Lung (tissue), 4 donors: Measurements from ENCODE around the genes PDPR and AARS1.

DNA sequence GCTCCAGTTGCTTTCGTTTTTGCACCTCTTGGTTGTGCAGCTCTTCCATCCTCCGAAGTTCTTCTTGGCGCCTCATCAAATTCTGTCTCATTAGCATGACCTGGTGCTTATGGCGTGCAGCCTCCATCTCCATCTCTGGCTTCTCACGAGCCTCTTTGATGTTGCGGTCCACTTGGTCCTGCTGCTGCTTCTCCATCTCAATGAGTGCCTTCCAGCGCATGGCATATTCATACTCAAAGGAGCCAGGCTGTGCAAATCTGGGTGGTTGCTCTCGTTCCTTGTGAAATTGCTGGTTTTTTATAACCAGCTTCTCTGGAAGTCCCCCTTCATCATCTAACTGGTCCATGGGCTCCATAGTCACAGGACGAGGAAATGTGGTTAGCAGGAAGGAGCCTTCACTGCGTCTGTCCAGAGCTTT lies 2.2 kb upstream of the NOB1 start:
- PRO-cap: no peak
- RAMPAGE, long total RNA: no peak
- RRBS: no CpG with 5 or more reads among the region's 10 CpGs

GRCh38 chr16:69822256-69822708 lies 60.1 kb downstream of the WWP2 start:
- PRO-cap: no peak
- RAMPAGE, long total RNA: no peak
- RRBS: no CpG with 5 or more reads among the region's 7 CpGs

DNA sequence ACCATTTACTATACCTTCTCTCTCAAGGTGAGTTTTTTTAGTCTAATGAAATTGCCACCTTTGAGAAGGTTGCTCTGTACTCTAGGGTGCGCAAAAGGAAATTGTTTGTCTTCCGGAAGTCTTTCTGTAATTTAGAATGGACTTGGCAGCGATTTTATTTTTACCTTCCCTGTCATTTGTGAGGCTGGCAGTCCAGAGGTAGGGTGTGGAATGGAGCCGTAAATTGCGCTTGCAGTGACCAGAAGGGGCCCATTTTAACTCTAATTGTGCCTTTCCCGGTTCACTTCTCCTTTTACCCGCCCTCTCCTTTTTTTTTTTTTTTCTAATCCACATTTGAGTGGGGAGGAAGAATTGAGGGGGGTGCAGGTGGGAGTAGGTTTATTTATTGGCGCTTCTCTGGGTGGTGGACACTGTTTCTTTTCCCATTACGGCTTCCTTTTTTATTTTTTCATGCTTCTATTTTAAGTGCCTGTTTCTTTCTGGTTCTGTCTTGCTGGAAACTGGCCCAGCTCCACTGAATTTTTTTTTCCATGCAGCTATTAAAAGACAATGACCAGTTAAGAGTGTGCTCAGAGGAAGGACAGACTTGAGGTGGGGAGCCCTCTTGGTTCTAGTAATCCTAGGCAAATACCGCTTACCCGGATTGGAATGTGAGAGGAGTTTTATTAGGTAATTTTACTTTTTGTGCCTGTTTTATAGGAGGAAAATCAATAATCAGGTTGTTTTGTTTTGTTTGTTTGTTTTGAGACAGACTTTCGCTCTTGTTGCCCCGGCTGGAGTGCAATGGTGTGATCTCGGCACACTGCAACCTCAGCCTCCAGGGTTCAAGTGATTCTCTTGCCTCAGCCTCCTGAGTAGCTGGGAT lies 89.6 kb upstream of the CLEC18A start:
- PRO-cap: no peak
- RAMPAGE, long total RNA: no peak
- RRBS: 0% methylated on average over 1 of the region's 14 CpGs

DNA sequence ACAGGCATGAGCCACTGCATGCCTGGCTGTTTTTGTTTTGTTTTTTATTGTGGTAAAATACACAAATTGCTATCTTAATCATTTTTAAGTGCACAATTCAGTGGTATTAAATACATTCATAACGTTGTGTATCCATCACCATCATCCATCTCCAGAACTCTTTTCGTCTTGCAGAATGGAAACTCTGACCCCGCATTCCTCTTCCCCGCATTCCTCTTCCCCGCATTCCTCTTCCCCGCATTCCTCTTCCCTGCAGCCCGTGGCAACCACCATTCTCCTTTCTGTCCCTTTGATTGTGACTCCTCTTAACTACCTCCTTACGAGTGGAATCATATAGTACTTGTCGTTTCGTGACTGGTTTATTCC lies 7.9 kb upstream of the CLEC18A start:
- PRO-cap: no peak
- RAMPAGE, long total RNA: no peak
- RRBS: no CpG with 5 or more reads among the region's 10 CpGs

- PRO-cap: bidirectional peak, plus-strand start at chr16:70114347, minus-strand start at chr16:70114084
- RAMPAGE, long total RNA: no peak
- RRBS: 2% methylated on average over 8 of the region's 115 CpGs
Measured at GRCh38 chr16:70113782-70115164, at the start of gene PDPR. TSS of gene PDPR (plus strand) at chr16:70114332.

DNA sequence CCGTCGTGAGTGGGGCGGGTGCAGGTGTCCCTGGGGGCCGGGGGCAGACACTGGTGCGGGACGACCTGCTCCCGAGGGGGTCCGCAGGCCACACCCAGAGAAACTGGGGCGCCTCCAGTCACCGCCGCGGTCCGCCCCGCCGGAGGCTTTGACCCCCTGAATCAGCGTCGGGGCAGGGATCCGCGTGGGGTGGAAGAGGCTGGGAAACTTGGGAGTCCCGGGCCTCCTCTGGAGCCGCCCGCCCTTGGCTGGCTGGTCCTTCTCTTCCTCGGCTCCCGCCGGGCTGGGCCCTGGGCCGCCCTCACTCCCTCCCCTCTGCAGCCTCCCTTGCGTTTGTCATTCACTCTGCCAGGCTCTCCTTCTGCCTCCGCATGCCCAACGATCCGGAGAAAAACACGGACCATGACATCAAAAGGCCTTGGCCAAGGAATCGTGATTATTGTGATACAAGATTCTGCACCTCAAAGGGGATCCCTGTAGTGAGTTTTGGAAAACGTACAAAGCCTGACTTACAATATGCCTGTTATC lies 15.0 kb downstream of the CLEC18C start:
- PRO-cap: no peak
- RAMPAGE, long total RNA: no peak
- RRBS: 1% methylated on average over 9 of the region's 33 CpGs

DNA sequence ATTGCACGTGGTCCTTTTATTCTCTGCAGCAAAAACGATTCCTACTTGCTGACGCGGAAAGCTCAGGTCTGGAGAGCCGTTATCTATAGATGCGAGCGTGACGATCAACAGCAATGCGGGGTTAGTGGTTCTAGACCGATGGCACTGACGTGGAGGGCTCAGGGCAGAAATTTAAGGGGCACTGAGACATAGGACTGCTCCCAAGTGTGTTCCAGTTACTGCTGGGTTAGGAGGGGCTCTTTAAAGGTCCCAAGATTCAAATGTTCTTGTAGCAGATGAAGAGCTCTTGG lies 596 bp upstream of the EXOSC6 start:
- PRO-cap: no peak
- RAMPAGE, long total RNA: no peak
- RRBS: no CpG with 5 or more reads among the region's 11 CpGs

- PRO-cap: no peak
- RAMPAGE, long total RNA: no peak
- RRBS: no CpG with 5 or more reads among the region's 7 CpGs
Measured at GRCh38 chr16:70283272-70283729, 6.0 kb downstream of the AARS1 start.

- PRO-cap: unidirectional peak, minus-strand start at chr16:70289506
- RAMPAGE, long total RNA: no peak
- RRBS: 13% methylated on average over 4 of the region's 47 CpGs
Measured at GRCh38 chr16:70289351-70290304, at the start of gene AARS1. TSS of gene AARS1 (minus strand) at chr16:70289506.

DNA sequence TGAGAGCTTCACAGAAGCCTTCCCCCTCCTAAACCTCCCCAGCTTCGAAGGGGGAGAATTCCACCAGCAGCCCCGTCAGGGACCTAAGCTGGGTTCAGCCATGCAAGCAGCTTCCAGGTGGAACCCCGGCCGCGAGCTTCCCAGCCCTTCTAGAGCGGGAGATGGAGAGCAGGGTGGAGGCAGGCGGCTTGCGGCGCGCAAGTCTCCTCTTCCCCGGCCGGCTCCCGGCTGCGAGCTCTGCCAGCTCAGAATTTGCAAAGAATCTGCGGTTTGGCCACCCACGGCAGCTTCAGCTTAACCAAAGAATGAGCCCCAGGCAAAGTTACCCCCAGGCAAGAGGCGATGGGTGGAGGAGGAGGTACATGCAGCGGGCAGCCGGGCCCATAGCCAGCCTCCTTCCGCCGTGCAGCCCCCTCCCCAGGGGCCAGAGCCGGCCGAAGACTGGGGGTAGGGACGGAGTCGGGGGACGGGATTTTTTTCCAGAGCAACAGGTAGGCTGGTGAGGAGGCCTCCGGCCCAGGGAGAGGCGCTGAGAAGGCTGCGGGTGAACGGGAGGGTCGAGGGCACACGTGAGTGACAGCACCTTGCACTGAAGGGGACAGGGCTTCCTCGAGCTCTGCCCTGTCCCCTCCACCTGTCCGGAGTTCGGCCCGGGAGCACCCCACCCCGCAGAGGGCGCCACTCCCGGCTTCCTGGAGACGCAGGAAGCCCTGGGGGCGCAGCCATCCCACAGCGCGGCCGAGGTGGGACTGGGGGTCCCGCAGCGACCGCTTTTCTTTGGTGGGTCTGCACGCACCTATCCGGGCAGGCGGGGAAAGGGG lies 33.9 kb downstream of the DDX19A start:
- PRO-cap: bidirectional peak, plus-strand start at position 522 of the sequence, minus-strand start at position 440 of the sequence
- RAMPAGE, long total RNA: no peak
- RRBS: 1% methylated on average over 25 of the region's 50 CpGs

- PRO-cap: bidirectional peak, plus-strand start at chr16:70381580, minus-strand start at chr16:70381351; unidirectional peak, minus-strand start at chr16:70381799
- RAMPAGE, long total RNA: no peak
- RRBS: 2% methylated on average over 20 of the region's 63 CpGs
Measured at GRCh38 chr16:70381222-70381901, 34.7 kb downstream of the DDX19A start.

- PRO-cap: no peak
- RAMPAGE, long total RNA: no peak
- RRBS: no CpG with 5 or more reads among the region's 4 CpGs
Measured at GRCh38 chr16:70428810-70429268, 10.1 kb downstream of the ST3GAL2 start.

GRCh38 chr16:70574520-70574963 lies 50.9 kb downstream of the SF3B3 start:
- PRO-cap: no peak
- RAMPAGE, long total RNA: no peak
- RRBS: no CpG with 5 or more reads among the region's 5 CpGs

GRCh38 chr16:70677531-70678173 lies 8.2 kb downstream of the MTSS2 start:
- PRO-cap: no peak
- RAMPAGE, long total RNA: no peak
- RRBS: no CpG with 5 or more reads among the region's 15 CpGs

DNA sequence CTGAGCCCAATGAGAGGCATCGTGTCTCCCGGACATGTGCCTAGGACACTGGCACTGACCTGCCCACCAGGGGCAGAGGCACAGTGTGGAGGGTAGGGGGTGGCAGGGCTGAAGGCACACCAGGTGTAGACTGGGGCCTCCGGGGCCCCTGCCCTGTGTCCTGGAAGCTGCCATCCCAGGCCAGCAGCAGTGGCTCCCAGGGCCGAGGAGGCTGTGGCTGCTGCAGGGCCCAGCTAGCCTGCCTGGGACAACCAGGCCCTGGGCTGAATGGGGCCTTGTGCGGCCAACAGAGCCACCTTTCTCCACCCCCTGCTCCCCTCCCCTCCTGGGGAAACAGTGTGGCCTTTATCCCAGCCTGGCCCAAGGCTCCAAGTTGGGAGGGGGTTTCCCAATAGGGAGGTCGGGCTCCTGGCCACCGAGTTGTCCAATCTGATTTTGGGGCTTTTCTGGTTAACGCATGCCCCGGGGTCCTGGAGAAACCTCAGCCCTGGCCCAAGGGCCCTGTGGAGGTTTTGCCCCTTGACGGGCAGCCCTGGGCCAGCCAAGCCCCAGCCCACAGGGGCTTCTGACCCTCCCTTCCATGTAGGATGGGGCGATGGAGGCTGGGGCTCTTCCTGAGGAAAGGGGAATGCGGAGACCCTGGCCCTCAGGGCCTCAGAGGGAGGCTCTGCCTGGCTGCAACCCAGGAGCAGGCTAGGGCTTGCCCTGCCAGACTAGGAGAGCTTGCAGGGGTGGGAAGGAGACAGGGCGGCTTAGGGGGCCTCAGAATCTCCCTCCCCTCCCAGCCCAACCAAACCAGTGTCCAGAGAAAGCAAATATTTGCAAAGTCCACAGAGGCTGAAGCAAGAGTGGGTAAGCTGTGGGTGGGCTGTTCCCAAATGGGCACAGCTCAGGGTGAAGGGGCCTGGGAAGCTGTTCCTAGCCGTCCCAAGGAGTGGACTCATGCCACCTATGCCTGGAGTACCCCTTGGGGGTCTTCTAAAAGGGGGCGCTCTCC lies 4.2 kb downstream of the MTSS2 start:
- PRO-cap: no peak
- RAMPAGE, long total RNA: no peak
- RRBS: 61% methylated on average over 2 of the region's 15 CpGs

DNA sequence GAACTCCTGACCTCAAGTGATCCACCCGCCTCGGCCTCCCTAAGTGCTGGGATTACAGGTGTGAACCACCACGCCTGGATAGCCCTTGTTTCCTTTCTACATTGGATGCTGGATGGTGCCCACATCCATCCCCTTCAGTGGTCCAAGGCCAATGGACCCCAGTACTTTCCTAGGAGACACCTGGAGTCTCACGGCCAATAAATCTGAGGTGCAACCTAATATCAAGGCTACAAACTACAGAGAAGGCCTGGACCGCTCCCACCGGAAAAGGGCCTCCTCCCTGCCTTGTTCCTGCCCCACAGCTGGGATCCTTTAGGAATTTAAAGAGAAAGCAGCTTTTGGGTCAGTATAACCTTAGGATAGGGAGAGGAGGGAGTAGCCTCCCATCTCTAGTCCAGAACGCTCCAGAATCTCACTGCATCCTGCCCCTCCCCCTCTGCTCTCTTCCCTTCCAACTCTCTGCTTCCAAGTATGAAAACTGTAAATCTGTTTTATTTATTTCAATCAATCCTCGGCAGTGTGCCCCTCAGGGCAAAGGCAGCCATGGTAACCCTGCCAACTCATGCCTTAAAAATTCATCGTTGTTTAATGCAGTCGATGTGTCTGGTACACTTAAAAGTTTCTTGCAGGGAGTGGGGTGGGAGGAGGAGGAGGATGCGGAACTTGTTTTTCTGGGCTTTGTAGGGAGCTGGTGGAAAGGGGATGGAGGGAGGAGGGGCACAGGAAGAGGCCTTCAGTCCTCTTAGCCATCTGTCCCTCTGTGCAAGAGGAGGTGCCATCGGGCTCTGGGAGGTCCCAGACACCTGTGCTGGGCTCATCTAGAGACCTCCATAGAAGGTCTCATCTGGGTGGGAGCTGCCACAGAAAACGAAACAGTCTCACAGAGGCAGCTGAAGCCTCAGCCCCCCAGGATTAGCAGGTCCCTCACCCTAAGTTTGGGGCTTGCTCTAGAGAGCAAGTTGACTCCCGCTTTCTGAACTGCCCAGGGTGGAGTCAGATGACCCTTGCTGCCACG lies 21.2 kb upstream of the MTSS2 start:
- PRO-cap: no peak
- RAMPAGE, long total RNA: no peak
- RRBS: no CpG with 5 or more reads among the region's 15 CpGs

DNA sequence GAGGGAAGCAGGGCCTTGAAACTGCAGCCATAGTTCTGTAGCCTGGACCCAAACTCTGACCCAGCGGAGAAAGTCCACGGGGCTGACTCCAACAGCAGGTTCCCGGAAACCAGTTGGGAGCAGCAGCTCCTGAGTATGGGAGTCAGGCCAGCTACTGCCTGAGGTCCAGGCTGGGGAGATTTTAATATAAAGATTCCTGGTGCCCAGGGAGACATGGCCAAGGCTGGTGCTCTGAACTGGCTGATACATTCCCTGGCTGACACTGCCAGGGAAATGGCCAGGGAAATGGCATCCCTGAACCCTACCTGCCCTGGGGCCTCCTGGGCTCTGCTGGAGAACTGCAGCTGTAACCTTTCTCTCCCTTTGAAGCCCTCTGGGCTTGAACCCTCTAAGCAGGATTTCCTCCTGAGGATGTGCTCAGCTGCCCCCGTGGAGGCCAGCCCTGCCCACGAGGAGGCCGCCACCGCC lies 23.8 kb upstream of the MTSS2 start:
- PRO-cap: no peak
- RAMPAGE, long total RNA: no peak
- RRBS: no CpG with 5 or more reads among the region's 7 CpGs

DNA sequence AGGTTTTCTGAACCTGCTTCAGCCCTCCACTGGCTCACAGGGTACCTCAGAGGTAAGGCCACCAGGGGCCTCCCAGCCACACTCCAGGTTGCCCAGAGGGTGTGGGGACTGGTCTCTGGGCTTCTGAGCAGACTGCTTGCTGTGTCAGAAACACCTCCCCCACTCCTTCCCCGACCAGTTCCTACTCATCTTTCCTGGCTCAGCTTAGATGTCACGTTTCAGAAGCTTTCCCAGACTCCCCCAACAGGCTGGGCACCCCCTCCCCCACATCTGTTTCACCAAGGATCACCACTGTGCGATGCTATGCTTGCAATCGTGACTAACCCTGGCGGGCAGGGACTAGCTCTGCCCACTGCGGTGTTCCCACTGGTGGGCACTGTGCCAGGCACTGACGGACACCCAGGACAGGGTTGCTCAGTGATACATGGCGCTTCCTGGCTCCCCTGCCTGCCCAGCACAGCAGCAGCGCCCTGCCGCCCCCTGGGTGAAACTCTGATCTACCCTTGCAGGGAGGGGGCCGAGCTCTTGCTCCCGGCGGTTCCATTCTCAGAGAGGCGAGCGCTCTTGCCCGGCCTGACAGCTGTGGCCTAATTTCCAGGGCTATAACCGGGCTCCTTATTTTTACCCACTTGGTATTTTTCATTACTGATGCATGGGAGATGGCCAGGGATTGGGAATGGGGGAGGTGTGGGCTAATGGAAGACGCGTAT lies 29.4 kb upstream of the MTSS2 start:
- PRO-cap: no peak
- RAMPAGE, long total RNA: no peak
- RRBS: 66% methylated on average over 5 of the region's 19 CpGs

DNA sequence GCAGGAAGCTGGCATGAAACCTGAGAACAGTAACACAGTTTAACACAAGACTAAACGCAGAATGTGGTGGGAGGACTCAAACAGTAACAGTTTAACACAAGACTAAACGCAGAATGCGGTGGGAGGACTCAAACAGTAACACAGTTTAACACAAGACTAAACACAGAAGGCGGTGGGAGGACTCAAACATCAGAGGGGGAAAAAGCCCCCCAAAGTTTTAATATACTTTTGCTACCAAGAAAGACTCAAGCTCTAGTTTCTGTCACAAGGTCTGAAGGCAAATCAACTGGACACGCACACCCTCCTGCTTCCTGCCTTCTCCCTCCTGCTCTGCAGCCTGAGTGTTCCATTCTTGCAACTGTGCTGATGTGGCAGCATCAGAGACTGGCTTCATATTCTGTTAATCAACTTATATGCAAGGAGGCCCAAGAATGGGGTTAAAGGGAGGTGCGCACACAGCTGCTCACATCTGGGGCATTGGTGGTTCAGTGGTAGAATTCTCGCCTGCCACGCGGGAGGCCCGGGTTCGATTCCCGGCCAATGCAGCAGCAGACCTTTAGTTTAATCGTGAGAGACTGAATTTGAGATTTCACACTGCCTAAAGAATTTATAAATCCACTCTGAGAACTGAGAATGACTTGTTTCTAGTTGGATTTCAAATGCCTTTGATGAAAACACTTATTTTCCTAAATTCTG lies 11.8 kb downstream of the VAC14 start:
- PRO-cap: no peak
- RAMPAGE, long total RNA: no peak
- RRBS: no CpG with 5 or more reads among the region's 13 CpGs

GRCh38 chr16:71761934-71762593 lies 37.6 kb upstream of the PHLPP2 start:
- PRO-cap: no peak
- RAMPAGE, long total RNA: no peak
- RRBS: no CpG with 5 or more reads among the region's 4 CpGs